Sternocleidomastoid (tissue), 1 donor: ENCODE data around the gene SPATA31D1.

DNA sequence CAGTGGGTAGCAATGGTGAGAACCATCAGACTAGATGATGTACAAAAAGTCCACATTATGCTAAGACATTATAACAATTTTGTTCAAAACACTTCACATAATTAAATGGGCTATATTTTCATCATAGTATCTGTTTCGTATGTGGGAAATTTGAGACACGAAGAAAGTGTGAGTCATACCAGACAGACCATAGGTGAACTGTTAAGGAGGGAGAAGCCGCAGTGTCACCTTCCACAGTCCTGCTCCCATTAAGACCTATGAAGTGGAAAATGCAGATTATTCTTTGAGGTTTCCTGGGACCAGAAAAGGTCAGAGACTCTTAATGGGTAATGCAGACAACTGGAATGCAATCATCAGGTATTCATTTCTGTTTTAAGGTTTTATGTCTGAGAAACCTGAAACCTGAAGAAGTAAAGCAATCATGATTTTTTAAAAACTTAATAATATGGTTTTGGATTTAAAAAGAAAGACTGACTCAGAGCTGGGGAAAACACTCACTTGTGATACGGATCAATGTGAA is 17.4 kb upstream of the GCNT1 start:
- PRO-cap = no peak

DNA sequence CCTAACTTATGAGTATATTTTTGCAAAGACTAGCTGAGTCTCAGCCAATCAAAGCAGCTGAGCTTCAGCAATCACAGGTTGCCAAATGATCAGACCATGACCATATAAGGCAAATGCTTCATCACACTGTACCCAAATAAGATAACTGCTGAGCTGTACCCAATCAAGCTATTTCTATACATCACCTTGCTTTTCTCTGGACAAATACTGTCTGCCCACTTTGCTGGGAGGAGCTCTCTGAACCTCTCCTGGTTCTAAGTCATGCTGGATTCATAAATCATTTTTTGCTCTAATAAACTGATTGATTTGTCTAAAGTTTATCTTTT is 175.4 kb downstream of the GCNT1 start:
- PRO-cap = no peak

GRCh38 chr9:78438265-78438715 is 141.4 kb downstream of the PSAT1 start:
- PRO-cap = no peak

DNA sequence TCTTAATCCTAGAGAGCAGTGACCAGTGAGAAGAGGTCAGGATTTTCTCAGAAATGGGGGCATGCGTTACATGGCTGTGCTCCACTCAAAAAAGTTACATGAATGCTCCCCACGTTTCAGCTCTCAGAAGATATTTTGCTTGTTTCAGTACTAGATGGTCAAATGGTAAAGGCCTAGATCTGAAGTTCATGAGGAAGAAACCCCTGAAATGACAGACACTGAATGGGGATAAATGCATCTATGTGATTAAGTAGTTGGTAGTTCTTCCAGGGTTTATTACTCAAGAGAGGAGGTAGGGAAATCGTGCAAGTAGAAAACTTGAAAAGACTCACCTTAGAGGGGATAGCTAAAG is 98.0 kb downstream of the TLE4 start:
- PRO-cap = no peak

DNA sequence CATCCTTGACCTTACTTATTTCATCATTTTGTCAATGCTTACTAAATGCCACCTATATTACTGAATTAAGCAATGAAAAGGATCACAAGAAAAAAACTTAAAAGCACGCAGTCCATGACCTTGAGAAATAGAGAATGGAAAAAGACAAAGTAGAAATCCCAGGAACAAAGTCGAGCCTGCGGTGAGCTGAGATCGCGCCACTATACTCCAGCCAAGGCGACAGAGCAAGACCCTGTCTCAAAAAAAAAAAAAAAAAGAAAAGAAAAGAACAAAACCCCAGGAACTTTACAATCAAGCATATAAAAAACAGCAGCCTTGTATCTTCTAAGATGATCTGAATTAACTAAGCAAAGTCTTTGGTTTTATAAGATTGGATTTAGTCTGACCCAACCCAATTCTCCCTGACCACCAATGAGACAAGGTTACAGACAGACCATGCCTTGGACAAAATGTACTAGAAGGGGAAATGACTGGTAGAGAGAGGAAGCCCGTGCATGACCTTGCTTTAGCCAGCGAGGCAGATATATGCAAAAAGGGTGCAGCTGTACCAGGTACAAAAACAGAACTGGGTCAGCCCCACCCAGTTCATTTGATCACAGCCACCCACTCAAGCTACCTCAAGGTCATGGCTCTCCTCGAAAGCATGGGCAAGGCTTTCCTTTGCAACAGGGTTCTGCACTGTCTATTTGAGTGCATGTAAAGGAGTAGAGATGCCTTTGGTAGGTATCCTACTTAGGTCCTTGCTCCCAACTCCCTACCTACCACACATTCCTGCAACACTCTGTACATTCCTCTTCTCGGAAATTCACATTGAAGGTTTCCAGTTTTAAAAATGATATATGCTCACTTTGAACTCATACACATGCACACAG is 33.5 kb downstream of the TLE1 start:
- PRO-cap = no peak

DNA sequence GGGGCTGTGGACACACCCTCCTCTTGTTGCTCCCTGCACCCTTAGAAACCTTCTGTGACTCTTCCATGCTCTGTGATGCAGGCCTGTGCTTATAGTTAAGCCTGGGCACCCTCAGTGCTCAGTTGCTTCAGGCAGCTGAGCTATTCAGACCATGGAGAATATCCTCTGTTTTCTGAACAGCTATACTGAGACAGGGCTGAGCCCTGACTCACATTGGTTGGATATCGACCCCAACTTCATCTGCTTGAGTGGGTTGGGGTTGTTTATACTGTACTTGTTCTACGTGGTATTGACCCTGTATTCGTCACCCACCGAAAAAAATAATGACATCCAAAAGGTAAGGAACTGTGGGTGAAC is at the start of gene SPATA31D1:
SPATA31D1 (plus strand) TSS at position 105 of the 357 bp plus-strand sequence.
- PRO-cap = no peak

DNA sequence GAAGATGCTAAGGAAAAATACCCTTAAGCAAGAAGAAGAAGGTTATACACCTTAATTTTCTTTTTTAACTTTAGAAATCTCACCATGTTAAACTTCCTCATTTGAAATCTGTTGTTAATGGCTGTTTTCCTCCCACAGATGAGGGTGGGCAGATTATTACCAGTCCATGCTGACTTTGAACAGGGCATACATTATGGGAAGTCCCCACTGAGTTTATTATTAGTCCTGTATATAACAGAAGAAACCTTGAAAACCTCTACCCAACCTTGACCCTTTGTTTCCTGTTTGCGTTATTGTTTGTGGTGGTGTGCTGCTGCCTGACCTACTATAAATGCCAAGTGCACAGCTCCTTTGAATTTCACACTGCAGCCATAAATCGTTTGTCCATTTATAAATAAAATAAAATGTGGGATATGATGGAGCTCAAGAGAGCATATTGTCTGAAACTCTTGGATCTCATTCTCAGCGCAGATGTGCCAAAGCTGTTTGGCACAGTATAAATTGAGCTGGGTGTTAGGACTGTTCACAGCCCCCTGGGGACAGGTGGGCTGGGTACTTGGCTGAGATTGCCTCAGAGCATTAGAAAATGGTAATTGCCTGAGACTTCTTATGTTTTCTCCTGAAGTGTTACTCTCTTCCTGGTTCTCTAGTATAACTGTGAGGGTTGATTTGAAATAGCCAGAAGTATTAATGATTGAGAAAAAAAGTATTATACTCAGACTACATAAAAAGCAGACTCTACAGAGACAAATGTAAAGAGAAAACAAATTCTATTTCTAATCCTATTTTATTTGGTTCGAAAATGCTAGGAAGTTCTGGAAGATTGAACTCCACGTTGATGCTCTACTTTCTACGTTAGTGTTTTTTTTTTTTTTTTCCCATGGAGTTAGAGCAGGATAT is 139.7 kb downstream of the SPATA31D1 start:
- PRO-cap = no peak

DNA sequence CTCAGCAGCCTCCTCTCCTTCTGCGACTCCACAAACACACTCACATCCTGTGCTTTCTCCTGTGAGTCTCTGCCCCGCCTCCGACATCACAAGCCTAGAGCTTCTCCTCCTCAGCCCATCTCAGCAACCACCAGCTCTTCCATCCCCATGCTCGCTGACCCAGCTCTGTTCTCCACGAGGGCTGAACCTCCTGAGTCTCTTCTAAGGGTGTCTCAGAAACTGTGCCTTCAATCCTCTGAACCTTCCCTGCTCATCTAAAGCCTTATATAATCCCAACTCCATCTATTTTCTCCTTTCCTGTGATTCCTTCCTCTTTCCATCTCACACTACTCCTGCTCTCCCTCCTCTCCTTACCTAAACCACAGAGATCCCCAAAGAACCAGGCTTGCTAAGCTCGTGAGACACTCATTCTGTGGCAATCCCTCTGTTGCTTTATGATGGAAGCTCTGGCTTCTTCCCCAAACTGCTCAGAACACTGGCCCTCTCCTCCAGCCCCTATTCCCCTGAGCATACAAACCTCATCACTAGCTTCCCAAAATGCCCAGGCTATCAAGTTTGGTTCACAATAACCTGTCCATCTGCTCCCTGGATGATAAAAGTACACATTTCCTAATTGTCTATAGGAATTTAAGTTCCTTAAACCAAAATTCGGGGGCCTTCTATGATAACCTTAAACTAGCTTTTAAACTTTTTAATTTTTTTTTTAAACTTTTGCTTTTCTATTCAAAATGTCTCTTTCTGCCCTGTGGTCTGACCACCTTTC is 55.1 kb downstream of the RASEF start:
- PRO-cap = no peak

DNA sequence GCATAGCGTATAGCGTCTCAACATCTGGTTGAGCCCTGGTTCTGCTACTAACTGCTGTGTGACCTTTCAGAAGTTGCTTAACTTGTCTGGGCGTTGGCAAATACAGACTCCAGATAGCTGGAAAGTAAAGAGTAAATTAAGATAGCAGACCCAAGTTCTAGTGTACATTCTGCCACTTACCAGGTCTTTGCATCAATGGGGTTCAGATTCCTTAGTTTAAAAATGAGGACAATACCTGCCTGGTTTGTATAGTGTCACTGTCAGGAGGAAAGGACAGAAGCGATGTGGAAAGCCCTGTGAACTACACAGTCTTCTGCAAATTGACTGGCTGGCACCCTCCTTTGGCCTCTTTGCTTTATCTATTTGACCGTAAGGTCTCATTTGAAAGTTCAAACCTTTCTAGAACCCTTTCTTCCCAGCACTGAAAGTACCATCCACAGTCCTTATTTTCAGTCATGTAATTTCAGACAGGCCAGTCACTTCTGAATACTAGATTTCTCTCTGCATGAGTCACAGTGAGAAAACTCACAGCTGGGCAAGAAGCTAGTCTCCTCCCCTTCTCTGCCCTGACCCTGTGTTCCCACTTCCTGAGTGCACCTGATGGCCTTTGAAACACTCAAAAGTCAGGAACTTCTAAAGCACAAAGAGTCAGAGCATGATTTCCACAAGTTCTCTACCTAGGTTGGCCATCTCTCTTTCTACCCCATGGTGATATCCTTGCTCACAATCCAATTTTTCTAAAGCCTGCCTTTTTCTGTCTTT is 91.2 kb upstream of the RASEF start:
- PRO-cap = no peak

DNA sequence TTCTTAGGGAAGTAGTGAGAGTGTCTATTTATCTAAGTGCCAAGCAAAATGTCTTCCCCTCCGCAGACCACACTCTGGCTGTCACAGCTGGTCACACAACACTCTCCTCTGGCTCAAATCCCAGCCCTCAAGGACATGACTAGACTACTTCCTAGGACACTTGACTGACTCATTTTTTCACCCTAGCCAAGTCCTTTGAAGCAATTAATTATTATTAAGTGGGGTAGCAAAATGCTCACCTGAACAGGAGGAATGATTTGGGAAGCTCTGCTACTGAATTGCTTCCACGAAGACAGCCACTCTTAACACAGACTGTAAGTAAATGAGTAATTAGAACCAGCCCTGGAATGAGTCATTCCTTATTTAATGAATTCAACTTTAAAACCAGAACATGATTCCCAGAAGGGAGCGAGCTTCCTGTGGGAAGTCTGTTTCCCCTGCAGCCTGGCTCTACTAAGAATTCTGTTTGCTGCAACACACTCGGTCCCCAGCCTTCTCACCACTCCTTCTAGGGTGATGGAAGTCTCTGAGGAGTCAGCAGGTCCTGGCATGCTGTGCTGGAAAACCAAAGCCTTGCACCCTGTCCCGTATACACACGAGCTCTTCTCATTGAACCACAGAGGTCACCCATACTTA is 218.5 kb upstream of the RASEF start:
- PRO-cap = no peak

DNA sequence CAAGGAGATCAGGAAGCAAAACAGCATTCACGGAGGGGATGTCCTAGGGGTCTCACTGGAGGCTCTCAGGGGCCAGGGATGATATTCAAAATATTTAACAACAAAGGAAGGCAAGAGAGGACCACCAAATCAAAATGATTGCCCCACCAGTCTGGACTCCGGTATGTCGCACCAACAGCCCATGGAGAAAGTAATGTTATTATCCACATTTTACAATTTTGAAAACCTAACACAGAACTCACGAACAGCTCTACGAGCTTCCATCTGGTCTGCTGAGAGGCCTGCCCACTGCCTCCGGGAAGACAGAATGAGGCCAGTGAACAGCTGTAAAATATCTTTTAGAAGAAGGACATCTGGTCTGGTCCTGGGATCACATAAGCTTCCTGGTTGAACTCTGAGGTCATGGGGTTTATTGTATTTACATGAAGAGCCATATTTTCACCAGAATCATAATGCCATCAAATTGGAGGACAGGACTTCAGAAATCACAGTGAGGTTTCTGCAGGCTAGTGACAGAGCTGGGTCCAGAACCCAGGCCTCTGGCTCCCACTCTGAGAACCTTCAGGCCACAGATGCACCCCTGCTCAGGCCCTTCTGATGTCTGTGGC is 89.1 kb downstream of the FRMD3 start:
- PRO-cap = no peak

GRCh38 chr9:83657190-83657975 is 34.4 kb downstream of the IDNK start:
- PRO-cap = no peak

- PRO-cap = no peak
Measured at GRCh38 chr9:83976000-83976650, 3.9 kb downstream of the HNRNPK start.

DNA sequence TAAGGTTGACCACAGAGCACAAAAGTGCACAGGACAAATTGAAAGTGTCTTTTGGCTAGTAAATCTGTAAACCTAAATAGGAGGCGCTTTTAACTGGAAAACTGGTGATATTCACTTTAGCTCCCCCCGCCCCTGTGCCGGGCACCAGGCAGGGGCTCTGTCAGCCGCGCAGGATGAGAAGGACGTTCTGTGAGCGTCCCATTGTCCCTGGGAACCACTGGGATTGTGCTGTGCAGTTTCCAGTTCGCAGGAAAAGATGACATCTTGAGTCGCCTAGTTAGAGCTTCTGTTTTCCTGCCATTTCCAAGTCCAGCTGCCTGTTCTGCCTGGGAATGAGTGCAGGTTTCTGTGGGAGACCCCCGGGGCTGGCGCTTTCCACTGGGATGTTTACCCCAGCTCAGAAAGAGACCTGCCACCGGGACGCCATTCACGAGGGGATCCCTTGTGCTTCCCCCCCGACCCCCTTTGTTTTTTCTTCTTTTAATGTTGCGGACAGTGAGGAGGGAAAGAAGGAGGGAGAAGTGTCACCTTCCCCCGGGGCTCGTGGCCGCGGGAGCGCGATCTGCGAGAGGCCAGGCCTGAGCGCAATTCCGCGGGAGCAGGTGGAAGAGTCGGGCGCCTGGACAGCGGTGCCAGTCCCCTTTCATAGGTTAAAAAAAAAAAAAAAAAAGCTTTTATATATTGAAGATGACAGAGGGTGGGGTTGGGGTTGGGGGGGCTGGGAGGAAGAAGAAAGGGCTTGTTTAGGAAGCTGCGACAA is 121.5 kb downstream of the RMI1 start:
- PRO-cap = no peak

GRCh38 chr9:84339813-84340409 is 647 bp downstream of the SLC28A3 start:
- PRO-cap = no peak

DNA sequence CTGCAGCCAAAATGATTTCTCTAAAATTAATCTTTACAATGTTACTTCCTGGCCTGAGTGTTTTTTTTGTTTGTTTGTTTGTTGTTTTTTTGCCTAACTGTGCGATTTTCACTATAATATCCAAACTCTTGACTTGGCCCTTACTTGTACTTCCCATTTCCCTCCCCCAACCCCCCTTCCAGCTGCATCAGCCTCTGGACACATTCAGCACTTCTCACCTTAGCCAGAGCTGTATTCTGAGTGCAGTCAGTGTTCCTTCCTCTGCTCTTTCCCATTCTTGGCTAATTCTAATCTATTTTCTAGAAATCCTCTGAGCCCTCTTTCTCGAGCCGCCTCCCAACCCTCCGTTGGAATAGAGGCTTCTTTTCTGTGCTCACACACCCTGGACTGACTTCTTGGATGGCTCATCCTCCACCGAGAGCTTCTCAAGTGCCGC is 188.8 kb downstream of the NTRK2 start:
- PRO-cap = no peak

GRCh38 chr9:85528540-85528941 is 213.2 kb downstream of the AGTPBP1 start:
- PRO-cap = no peak

GRCh38 chr9:85743156-85743511 is 1.4 kb upstream of the AGTPBP1 start:
- PRO-cap = no peak

DNA sequence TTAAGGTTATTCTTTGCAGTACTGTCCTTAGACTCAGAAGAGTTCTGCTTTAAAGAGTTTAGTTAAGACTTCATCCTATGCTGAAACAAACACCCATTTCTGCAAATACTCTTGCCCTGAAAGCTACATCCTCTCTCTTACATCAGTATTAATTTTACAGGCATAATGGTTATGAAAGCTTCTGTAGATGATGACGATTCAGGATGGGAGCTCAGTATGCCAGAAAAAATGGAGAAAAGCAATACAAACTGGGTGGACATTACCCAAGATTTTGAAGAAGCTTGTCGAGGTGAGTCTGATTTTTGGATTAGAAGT is 1.0 kb downstream of the NAA35 start:
- PRO-cap = no peak

- PRO-cap = no peak
Measured at GRCh38 chr9:86040616-86041033, 58.7 kb downstream of the GOLM1 start.